RPMI7951 (cell line): ENCODE measurements around a stretch of chr5.

DNA sequence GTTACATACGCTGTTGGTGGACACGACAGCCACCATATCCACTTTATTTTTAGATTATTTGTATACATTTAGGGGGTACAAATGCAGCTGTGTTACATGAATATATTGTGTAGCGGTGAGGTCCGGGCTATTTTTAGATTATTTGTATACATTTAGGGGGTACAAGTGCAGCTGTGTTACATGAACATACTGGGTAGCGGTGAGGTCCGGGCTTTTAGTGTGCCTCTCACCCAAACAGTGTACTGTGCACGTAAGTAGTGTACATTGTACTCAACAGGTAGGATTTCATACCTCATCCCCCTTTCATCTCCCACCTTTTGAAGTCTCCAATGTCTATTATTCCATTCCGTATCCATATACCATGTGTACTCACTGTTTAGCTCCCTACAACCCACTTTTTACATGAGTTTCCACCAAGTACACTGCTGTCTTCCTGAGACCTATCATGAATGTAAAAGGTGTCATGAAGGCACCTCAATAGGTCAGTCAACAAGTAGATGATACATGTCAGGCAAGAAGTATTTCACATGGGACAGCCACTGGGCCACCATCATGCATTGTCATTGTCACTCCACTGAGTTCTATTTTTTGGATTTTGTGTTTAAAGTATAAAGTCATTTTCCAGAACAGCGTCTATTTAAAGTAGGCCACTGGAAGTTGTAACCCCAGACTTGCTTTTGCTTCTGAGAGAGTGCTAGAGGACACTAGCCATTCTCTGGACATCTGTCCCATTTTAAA is 27.7 kb downstream of the SKP1 start:
- RAMPAGE, long total RNA = no peak

- RAMPAGE, long total RNA = no peak
These were observed 15.9 kb downstream of the SKP1 start for GRCh38 chr5:134160745-134161260.

DNA sequence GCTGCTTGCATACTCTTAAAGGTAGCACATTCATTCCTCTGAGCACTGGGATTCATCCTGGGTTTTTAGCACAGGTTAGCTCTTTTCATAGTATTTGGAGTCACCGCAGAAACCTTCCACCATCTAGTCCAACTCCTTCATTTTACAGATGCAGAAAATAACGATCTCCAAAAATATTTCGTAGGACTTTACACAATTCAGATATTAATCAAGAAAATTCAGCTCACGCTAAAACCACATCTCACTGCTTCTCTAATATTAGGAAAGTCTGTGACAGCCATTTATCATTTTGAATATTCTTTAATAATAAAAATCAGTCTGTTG is 22.0 kb downstream of the PPP2CA start:
- RAMPAGE, long total RNA = no peak

DNA sequence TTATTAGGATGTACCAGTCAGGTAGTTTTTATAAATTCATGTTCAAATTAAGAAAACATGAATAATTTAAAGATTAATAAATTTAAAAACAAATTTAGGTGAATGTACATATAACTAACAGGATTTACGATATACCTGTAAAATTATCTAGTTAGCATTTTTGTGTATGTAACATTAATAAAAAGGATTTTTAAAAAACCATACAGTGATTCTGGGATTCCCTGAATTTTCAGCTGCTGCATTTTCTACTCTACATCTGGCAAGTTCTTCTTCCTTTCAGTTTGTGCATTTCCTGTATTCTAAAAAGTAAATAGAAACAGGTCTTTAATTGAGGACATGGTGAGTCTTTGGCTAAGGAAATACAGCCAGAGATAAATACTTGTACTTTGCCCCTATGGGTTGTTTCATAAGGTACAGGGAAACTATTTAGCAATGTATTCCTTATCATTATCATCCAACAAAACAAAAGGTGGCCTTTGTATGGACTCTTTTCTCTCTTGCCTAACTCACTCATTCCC is 67.5 kb downstream of the CDKL3 start:
- RAMPAGE, long total RNA = no peak

DNA sequence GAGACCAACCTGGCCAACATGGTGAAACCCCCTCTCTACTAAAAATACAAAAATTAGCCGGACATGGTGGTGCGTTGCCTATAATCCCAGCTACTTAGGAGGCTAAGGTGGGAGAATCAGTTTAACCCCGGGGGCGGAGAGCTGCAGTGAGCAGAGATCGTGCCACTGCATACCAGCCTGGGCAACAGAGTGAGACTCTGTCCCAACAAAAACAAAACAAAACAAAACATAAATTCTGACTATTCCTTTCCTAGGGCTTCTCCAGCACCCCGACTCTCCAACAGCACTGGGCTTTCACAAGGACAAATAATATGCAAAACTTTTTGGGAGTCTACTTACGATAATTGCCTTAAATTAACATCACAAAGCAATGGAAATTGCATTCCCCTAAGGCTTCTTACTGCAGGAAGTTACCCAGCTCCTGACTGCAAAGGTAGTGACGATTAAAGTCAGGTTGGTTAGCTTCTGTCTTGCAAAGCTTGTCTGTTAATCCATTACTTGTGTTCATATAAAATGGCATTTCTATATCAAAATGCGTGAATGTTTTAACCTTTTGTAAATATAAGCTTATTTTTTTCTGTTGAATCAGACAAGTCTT is 16.0 kb upstream of the CDKN2AIPNL start:
- RAMPAGE, long total RNA = no peak

GRCh38 chr5:134533355-134533973 is 8.0 kb downstream of the JADE2 start:
- RAMPAGE, long total RNA = no peak

DNA sequence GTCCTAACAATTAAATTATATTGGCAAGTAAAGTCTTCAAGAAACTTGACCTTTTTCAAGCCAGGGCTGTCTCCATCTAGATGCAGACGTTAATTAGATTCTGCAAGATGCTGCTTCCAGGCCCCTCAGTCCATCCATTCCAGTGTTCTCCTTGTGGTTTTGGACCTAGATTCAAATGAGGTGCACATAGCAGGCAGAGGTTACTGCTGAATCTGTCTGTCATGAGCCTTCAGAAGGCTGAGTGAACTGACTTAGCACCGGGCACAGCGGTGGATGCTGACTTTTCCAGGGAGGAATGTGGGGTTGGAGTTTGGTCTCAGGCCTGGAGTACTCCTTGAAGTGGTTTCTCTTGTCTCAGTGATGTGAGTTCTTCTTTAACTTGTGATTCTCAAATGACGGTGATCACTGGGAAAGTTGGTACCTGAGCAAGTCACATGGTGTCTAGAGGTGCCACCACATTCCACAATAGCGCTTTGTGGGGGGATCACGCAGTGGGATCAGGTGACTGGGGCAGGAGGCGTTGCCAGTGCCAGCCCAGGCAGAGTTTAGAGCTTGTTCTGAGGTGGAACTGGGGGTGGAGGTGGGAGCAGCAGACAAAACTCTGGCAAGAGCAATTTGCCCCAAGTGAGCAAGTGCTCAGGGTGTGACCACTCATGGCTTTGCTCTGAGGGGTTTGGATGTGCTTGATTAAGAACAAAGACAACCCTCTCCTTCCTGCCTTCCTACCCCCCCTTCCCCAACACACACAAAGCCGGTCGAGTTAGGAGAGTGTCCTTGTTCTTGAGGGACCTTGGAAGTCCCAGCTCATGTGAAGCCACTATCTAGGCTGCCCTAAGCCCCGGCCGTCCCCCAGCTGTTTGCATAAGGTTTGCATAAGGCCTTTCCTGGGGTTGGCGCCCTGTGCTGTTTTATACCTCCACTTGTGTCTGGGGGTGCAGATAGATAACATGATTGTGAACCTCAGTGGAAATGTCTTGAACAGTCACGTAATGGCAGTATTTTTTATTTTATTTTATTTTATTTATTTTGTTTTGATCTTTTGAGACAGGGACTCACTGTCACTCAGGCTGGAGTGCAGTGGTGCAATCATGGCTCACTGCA is 25.1 kb downstream of the JADE2 start:
- RAMPAGE, long total RNA = no peak

- RAMPAGE, long total RNA = no peak
These were observed 52.8 kb downstream of the JADE2 start for GRCh38 chr5:134578214-134578710.

DNA sequence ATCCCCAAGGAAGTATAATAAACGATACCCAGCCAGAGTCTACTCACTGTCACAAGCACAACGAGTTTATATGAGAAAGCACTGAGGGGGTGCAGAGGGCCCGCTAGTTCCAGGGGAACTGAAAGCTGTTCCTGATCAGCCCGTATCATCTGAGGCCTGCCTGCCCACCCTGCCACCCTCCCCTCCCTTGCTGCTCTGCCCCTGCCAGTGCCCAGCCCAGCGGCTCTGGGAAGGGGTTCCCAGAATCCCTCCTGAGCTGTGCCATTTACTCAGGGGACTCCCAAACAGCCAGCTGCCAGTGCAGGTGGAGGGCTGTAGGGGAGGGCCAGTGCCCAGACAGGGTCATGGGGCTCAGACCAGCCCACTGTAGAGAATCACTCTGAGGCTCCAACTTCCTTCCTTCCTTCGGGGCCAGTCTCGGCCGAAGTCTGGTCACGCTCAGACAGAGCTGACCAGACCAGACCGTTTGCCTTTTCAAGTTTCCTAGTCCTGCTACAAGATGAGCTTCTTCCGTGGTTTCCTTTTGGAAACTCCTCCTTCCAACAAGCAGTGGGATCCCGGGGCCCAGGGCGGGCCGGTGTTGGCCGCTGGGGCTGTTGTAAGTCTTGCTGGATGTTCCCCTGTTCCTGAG is 52.7 kb downstream of the SAR1B start:
- RAMPAGE, long total RNA = no peak

DNA sequence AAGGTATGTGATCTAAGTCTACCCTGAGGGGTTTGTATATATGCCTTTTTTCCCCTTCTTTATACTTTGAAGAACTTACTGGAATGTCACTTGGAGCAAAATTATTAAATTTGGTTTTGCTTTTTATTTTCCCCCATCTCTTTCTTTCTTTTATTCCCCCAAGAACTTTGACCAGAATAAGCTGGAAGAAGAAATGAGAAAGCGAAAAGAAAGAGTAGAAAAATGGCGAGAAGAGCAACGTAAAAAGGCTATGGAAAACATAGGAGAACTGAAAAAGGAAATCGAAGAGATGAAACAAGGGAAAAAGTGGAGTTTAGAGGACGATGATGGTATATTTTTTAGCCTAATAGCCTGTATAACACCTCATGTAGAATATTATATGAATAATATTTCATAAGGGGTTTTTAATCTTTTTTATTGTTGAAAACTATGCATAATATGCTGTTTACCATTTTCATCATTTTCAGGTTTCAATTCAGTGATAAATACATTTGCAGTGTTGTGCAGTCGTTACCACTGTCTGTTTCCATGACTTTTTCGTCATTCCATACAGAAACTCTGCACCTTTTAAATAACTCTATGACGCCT is 15.0 kb downstream of the DDX46 start:
- RAMPAGE, long total RNA = no peak

DNA sequence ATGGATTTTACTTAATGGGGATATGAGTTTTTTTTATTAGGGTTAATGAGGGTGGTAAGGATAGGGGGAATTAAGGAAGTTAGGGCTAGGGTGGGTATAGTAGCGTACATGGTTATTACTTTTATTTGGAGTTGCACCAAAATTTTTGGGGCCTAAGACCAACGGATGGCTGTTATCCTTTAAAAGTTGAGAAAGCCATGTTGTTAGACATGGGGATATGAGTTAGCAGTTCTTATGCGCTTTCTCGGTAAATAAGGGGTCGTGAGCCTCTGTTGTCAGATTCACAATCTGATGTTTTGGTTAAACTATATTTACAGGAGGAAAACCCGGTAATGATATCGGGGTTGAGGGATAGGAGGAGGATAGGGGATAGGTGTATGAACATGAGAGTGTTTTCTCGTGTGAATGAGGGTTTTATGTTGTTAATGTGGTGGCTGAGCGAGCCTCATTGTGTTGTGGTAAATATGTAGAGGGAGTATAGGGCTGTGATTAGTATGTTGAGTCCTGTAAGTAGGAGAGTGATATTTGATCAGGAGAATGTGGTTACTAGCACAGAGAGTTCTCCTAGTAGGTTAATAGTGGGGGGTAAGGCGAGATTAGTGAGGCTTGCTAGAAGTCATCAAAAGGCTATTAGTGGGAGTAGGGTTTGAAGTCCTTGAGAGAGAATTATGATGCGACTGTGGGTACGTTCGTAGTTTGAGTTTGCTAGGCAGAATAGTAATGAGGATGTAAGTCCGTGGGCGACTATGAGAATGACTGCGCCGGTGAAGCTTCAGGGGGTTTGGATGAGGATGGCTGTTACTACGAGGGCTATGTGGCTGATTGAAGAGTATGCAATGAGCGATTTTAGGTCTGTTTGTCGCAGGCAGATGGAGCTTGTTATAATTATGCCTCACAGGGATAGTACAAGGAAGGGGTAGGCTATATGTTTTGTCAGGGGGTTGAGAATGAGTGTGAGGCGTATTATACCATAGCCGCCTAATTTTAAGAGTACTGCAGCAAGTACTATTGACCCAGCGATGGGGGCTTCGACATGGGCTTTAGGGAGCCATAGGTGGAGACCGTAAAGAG is 21.7 kb downstream of the PCBD2 start:
- RAMPAGE, long total RNA = no peak

- RAMPAGE, long total RNA = no peak
These were observed 22.7 kb downstream of the PCBD2 start for GRCh38 chr5:134927415-134928235.

- RAMPAGE, long total RNA = no peak
These were observed 437 bp downstream of the CATSPER3 start for GRCh38 chr5:134968060-134968628.

GRCh38 chr5:135025914-135027328 is 7.6 kb downstream of the PITX1 start:
- RAMPAGE, long total RNA = no peak

GRCh38 chr5:135140542-135141152 is 106.6 kb upstream of the PITX1 start:
- RAMPAGE, long total RNA = no peak

GRCh38 chr5:135141737-135142250 is 107.8 kb upstream of the PITX1 start:
- RAMPAGE, long total RNA = no peak

- RAMPAGE, long total RNA = no peak
These were observed 139.8 kb upstream of the PITX1 start for GRCh38 chr5:135173682-135174294.

GRCh38 chr5:135269653-135270212 is 129.3 kb downstream of the MACROH2A1 start:
- RAMPAGE, long total RNA = no peak

DNA sequence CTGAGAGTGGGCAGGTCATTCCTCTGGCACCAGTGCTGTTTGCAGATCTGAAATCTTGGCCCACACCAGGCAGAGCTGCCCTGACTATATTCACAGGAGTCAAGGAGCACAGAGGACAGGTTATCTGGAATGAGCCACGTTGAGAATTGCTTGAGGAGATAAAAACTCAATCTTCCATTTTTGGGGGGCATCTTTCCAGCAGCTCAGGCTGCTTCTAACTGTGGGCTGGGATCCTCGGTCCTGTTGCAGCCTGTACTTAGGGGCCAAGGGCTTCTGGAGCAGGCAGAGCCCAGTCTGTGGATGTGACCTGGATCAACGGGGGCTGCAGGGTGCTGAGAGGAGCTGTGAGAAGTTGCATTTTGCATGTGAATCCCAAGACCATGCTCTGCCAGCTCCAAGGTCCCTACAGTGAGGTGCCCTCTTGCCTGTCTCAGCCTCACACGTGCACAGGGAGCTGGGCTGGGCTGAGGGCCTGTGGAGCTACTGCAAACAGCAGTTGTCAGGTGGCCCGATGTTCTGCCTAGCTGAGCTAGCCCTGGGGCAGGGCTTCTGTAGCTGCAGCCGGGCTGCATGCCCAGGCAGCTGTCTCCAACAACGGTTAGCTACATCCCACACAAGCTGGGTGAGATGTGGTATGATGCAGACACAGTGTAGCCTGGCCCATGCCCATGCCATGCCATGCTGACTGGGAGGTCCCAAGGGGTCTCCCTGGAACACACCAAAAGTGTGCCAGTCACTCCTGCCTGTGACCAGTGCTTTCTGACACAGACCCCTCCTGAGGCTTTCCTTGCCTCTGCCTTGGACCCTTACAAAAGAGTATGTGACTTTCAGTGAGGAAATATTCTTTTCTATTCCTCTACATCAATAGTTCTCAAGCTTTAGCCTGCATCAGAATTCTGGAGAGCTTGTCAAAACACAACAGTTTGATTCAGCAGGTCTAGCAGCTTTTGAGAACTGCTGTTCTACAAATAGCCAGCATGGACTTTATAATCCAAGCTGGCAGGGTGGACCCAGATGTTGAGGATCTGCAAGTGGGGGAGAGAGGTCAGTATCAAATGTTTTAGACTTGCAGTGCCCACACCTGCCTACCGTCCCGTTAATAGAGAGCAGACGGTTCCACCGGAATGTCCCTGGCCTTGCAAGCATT is 62.0 kb downstream of the MACROH2A1 start:
- RAMPAGE, long total RNA = no peak

- RAMPAGE, long total RNA = no peak
These were observed 24.3 kb downstream of the MACROH2A1 start for GRCh38 chr5:135374601-135375340.